Astrocyte (in vitro differentiated cells and primary cell): ENCODE measurements around a stretch of chr12.

DNA sequence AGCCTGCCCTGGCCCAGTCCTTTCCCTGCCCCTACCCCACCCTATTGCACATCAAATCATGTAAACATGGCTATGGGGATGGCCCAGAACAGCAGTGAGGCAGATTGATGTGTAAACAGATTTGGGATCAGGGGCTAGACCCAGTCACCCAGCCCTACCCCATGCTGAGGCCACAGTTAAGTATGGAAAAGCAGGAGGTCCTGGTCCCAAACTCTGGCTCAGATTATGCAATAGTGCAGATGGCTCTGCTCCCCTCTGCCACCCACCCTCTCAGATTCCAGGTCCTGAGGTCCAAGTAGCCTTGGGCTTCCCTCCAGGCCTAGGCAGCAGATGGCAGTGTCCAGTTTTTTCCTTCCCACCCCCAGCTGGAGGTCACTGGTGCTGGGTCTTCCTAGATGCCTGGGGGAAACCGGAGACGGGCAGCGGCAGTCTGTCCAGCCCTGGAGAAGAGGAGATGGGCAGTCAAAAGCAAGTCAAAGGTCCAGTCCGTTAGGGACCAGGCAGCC is 2.8 kb upstream of the DHH start:
- PRO-cap: no peak
- RRBS, 2 experiments: no CpG with 5 or more reads among the region's 4 CpGs

DNA sequence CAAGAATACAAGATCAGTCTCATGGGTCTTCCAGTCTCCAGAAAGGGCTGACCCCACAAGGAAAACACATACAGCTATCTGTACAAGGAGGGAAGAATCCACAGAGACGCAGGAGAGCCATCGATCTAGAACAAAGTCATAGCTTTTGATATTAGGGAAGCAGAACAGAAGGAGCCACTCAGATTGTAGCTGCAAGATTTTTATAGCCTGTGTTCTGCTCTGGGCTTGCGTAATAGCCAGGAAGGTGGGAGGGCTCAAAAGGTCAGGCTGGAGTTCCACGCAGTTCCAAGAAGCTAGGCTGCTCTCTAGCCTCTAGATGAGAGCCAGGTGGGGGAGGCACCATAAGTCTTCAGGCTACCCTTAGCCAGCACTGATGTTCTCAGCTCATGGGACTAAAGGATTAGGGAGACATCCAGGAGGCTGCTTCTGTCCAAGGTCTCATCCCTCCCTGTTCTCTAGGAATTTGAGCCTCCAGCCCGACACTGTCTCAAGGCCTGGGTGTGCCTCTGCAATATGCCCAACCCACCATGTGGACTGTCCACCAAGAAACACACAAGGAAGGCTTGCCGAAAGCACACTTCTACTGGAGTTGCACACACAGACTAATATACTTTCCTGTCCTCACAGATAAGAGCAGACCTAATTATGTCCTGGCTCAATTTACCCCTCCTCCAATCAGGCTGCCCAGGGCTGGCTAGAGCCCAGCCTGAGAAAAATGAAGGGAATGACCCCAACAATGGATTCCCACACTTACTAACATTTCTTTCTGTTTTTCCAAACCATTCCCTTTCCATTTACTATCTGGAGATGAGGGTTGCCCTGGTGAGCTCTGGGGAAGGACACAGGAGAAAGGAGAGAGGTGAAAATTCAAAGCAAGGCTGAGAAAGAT is 1.6 kb downstream of the LMBR1L start:
- PRO-cap: no peak
- RRBS, 2 experiments: no CpG with 5 or more reads among the region's 6 CpGs

DNA sequence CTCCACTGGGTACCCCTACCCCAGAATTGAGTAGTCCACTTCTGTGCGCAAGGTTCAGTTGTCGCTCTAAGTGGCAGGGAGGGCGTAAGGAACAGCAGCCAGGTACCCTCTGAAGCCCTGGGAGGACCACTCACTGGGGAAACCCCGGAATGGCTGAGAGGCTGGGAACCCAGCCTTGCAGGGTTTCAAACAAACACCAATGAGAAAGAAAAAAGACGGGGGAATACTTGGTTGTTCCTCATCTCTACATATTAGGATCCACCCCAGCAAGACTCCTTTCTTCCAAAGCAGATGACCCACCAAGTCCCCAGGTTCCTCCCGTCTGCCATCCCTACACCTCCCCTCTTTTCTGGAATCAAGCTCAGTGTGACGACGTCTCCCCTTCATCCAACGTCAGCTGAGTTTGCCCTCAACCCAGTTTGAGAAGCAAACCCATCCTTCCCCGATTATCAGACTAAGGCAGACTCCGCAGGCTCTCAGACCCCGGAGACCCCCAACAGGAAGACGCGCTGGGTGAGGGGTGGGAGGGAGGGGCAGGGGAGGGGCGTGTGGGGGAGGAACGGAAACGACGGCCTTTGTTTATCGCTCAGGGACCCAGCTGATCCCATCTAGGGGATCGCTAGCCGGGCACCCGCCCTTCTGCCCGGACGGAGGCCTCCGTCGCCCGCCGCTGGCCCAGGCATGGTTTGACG is 793 bp downstream of the LMBR1L start:
- PRO-cap: no peak
- RRBS, 2 experiments: under 1% methylated on average over 6 of the region's 29 CpGs; no CpG with 5 or more reads in 1 of the 2 experiments

DNA sequence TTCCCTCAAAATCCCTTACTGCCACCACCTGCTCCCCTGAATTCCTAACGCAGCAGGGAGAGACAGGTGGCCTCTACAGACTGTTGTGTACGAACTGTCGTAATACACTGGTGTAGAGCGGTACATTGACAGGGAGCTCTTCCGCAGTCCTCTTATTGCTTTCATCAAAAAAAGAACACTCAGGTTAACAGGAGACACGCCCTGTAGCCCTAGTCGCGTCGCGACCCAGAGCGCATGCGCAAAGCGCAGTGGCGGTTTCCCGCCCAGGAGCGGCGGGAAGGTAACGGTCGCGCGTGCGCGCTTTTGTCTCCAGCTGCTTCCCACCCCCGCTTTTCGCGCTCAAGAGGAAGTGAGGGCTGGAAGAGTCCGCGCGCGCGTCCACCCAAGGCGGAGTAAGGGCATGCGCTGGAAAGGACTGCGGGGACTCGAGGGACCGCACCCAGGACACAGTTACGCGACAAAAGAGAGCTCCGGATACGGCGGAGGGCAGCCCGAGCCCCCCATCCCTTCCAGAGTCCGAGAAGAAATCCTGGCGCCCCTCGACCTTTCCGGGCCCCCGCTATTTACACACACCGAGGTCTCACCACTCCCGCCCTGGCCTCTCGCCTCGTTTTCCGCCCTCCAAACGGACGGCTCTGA is 515 bp downstream of the TUBA1B start:
- PRO-cap: bidirectional peak, plus-strand start at position 336 of the sequence, minus-strand start at position 181 of the sequence
- RRBS, 2 experiments: 1% methylated on average over 8 to 12 of the region's 54 CpGs

DNA sequence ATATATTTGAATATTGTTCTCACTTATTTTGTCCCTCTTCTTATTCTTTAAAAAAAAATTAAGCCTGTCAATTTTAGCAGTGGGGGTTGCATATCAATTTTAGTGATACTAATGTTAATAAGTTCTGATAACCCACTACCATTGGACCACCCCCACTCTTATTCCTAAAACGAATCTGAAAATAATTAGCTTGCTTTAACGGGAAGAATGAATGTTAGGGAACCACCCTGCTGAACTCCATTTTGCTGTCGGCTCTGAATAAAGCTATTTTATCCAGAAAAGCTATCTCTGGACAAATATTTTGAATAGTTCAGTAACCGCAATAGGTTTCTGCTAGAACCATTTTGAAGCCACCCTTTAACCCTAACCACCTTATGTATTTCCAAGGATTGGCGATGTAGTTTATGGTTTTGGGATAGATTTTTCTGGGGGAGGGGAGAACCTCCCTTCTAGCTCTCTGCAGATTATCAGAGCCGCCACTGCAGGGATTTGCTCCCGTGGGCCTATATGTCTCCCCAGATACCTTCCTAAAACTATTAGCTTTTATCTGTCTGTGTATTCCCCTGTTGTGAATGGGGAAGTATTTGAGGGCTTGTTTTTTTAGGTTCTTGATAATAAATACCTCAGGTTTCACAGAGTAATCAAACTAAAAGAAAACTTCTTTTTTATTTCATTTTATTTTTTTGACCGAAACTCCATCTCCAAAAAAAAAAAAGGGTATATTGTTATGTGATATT is 1.8 kb upstream of the TUBA1B start:
- PRO-cap: no peak
- RRBS, 2 experiments: no CpG with 5 or more reads among the region's 8 CpGs

DNA sequence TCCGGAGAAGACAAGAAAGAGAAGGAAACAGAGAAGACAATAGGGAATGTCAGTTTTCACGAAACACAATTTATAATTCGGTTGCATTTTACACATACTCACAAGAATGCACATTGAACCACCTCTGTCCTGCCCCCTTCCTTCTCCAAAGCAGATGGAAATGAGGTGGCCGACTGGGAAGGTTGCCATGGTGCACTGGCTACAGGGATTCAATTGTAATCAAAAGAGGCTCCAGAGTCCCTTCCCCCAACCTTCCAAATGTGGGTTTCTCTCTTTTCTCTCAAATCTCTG is 9.9 kb upstream of the TUBA1A start:
- PRO-cap: no peak
- RRBS, 2 experiments: no CpG with 5 or more reads among the region's 4 CpGs

- PRO-cap: no peak
- RRBS, 2 experiments: no CpG with 5 or more reads among the region's 5 CpGs
These were observed 4.2 kb upstream of the TUBA1C start for GRCh38 chr12:49260686-49261028.

GRCh38 chr12:49269015-49270028 is 4.4 kb downstream of the TUBA1C start:
- PRO-cap: no peak
- RRBS, 2 experiments: no CpG with 5 or more reads among the region's 16 CpGs

GRCh38 chr12:49271645-49272502 is 7.0 kb downstream of the TUBA1C start:
- PRO-cap: no peak
- RRBS, 2 experiments: 100% methylated on average over 2 of the region's 8 CpGs; no CpG with 5 or more reads in 1 of the 2 experiments

GRCh38 chr12:49272603-49273670 is 8.1 kb downstream of the TUBA1C start:
- PRO-cap: no peak
- RRBS, 2 experiments: no CpG with 5 or more reads among the region's 18 CpGs

DNA sequence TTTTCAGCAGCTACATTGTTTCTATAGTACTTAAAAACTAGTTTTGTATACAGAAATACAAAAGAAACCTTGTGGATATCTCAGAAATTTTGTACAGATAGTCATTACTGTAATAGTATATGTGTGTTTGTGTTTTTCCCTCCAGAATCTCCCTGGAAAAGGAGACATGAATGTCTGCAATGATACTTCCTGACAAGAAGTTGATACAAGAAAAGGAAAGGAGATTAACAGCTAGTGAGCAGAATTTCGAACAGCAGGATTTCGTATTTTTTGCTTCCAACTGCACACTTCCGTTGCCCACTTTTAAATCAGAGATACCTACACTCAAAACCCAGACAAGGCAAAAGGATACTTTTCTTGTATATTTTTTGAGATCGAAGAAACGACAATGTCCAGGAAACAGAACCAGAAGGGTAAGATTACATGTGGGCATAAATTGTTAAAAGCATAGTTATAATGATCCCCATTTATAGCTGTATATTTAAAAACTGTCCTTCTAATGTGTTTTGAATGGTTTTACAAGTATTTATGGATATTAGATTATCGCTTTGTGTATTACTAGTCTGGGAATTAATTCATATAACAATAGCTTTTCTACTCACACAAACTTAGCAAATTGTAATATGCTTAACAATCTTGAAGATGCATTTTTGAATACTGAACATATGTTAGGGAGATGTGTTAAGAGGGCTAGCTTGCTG is 78.1 kb upstream of the KCNH3 start:
- PRO-cap: no peak
- RRBS, 2 experiments: no CpG with 5 or more reads among the region's 6 CpGs

- PRO-cap: no peak
- RRBS, 2 experiments: no CpG with 5 or more reads among the region's 7 CpGs
These were observed 13.1 kb downstream of the KCNH3 start for GRCh38 chr12:49551946-49552374.

GRCh38 chr12:49640131-49640729 is 16.9 kb downstream of the PRPF40B start:
- PRO-cap: no peak
- RRBS, 2 experiments: no CpG with 5 or more reads among the region's 5 CpGs

- PRO-cap: no peak
- RRBS, 2 experiments: no CpG with 5 or more reads among the region's 21 CpGs
These were observed 19.1 kb downstream of the PRPF40B start for GRCh38 chr12:49642193-49643087.

DNA sequence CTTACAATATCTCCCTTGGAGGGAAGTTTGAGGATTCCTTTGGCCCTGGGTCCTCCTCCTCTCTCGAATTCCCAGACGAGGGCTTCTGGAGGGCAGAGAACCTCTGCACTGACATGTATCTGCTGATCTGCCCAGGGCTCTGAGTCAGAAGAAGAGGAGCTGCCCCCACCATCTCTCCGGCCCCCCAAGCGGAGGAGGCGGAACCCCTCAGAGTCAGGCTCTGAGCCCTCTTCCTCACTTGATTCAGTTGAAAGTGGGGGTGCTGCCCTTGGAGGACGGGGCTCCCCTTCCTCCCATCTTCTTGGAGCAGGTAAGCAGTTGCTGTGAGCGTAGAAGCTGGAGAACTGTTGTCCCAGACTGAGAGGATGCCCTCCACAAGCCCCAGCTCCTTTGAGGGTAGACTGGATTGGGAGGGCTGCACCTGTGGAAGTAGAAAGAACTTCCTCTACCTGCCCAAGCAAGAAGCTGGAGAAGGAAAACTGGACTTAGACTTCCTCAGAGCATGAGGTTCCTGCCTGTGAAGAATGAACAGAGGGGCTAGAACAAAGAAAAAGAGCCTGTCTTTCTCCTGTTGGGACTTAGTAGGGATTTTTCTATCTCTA is 19.8 kb downstream of the PRPF40B start:
- PRO-cap: no peak
- RRBS, 2 experiments: no CpG with 5 or more reads among the region's 7 CpGs

DNA sequence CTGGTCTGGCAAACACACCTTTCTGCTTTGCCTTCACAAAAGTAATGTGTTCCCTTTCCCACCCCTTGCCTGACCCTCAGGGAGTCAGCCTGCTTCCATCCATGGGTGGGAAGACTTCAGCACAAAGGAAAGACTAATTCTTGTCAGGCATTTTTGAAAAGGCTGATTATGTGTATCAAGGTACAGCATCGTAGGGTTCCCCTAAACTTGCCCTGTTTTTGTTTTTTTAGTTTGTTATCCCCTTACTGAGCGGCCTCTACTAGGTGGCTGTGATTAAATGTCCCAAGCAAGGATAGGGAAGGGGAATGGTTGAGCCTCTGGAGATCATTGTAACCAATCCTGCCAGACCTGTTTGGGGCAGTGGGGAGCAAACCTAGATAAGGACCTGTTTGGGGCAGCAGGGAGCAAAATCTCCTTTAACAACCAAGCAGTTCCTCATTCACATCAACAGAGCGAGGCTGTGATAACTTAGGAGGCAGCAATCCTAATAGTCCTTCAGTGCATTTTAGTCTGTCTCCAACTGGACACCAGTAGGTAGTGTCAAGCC is 22.2 kb downstream of the TMBIM6 start:
- PRO-cap: no peak
- RRBS, 2 experiments: no CpG with 5 or more reads among the region's 3 CpGs

- PRO-cap: no peak
- RRBS, 2 experiments: no CpG with 5 or more reads among the region's 6 CpGs
These were observed 22.8 kb downstream of the TMBIM6 start for GRCh38 chr12:49764005-49764775.

DNA sequence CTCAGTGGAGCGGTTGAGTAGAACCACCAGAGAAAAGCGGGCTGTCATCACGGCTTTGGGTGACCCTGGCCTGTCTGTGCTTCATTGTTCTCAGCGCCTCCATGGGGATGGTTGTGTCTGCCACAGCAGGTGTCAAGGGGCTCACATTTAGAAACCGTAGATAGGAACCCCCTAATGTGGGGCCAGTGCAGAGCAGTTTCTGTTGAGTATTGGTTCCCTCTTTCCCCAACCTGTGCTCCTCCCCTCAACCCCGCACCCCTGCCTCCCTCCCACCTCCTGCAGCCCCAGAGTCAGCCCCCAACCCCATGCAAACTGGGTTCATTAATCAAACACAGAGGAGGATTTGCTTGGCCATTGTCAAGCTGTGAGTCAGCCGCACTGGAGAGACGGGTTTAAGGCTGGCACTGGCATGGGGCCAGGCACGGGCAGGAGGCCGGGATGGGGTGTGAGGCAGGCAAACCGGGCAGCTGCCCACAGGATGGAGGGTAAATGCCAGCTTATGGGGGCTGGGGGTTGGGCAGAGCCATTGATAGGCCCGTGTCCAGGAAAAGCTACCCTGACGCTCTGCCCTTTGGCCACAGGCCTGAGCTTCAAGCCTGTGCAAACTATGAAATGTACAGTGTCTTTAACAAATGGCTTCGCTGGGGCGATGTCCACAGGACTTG is 1.2 kb downstream of the AQP5 start:
- PRO-cap: no peak
- RRBS, 2 experiments: no CpG with 5 or more reads among the region's 15 CpGs

DNA sequence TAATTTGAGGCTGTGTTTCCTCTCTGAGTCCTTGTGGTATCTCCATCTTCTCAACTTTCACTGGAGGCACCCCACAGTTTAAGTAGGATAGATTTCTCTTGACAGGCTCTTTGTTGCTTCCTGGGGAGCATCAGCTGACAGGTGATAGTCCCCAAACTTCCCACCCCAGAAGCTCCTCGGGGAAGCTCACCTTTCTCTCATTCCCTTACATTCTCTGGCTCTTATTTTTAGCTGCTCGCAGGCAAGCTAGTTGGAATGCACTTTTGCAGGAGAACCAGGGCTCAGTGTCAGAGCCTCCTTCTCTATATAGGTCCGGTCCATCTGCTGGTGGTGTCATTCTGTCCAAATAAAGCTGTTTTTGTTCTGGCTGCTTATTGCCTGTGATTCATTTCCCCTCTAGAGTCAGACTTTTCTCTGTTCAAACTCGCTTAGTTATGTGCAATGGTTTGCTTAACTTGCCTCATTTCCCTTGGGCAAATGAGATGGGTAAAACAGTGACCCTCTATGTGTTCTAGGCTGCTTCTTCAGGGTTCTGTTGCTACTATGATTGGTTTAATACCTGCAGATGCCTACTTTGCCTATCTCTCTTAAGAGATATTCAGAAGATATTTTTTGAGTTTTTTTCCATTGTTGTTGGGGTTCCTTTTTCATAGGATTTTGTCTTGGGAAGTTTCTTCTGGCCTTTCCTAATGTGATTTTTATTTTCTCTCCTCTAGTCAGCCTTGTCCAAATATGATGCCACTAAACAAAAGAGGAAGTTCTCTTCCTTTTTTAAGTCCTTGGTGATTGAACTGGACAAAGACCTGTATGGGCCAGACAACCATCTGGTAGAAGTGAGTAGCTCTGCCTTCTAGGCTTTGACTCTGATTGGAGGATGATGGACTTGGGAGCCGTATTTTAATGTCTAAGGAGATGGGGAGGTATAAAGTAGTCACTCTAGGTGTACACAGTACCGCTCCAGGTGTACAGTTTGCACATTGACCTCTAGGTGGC is 3.0 kb downstream of the SMARCD1 start:
- PRO-cap: no peak
- RRBS, 2 experiments: no CpG with 5 or more reads among the region's 6 CpGs

- PRO-cap: no peak
- RRBS, 2 experiments: no CpG with 5 or more reads among the region's 11 CpGs
These were observed 1.3 kb downstream of the GPD1 start for GRCh38 chr12:50104897-50105737.